HTR-8/SVneo (cell line): ENCODE measurements around a stretch of chr1.

DNA sequence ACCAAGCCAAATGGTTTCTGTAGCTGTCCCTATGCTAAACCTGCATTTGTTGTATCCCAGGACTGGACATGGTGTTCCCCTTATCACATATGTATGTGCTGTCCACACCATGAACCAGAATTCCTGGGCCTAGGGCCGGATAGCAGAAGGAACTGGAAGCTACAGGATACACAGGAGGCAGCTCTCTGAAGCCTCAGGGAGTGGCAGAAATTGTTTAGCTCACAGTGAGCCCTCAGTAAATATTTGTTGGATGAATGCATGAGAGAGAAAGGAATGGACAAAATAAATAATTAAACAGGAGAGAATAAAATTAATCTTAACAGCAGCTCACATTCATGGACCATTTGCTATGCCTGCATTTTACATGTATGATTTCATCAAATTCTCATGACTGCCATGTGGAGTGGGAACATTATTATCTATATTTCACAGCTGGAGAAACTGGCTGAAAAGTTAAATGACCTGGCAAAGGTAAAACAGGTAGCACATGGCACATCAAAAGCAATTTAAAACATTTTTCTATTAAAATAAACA, 2.1 kb downstream of the NIPAL3 start:
- RRBS: no CpG with 5 or more reads among the region's 1 CpG

- RRBS: 76% methylated on average over 2 of the region's 8 CpGs
Measured at GRCh38 chr1:24536316-24537211, 19.3 kb upstream of the NCMAP start.

- RRBS: 97% methylated on average over 4 of the region's 13 CpGs
Measured at GRCh38 chr1:24652109-24652826, 9.2 kb downstream of the SRRM1 start.

GRCh38 chr1:24695296-24695853, 49.9 kb upstream of the CLIC4 start:
- RRBS: no CpG with 5 or more reads among the region's 4 CpGs

DNA sequence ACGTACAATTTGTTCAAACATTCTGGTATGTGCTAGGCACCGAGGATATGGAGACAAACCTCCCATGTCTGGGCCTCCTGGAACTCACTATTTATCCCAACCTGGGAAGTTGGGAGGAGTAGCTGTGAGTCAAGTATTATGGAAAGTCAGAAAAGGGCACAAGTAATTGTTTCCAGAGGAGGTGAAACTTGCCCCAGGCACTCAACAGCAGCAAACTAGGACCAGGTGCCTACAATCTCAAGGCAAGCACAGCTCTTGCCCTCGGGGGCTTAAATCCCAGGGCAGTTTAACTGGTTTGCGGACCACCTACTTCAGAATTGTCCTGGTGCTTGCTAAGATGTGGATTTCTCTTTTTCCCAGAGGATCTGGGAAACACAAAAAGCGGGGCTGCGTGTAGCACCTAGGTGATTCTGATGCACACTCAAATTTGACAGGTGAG, 1.4 kb upstream of the CLIC4 start:
- RRBS: no CpG with 5 or more reads among the region's 6 CpGs

DNA sequence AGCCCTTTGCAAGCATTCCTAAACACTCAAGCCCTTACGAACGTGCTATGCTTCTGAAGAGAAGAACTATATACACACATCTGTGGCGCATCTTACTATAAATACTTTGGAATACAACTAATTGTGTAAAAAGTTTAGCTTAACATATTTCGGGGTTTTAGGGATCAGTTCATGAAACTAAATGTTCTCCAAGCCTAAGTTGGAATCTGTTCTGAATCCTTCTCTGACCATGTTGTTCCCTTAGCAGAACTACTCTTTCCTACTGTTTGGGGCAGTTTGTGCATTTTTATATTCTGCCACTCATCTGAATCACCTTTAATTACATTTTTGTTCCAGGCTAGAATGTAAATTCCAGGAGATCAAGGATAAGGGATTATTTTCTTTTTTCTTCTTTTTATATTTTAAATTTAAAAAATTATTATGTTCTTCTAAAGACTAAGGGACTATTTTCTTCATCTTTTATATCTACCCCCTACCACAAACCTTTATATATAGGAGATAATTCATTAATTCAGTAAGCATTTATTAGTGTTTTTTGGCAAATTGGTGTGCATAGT, 25.9 kb downstream of the CLIC4 start:
- RRBS: no CpG with 5 or more reads among the region's 4 CpGs

DNA sequence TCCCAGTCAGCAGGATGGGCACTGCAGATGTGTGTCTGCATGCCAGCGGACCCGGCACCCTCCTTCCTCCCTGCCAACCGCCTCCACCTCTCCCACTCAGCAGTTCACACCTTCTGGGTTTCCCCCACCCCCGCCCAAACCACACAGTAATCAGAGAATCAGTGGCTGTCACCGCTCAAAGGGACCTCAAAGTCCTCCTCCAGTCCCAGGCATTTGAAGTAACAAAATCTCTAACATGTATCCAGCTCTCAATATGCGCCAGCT, 5.0 kb downstream of the RUNX3 start:
- RRBS: no CpG with 5 or more reads among the region's 6 CpGs

DNA sequence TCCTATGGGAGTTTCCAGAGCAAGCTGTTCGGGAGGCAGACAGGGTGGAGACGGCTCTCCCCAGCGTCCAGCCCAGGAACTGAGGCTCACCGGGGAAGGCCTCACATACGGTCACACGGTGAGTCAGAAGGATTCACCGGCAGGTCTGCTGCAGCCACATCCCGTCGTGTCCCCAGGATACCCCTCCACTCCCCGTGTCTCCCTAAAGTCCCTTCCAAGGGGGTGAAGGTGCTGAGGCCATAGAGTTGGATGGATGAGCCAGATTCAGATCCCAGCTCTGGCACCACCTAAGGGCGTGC, 40.4 kb upstream of the RUNX3 start:
- RRBS: 17% methylated on average over 3 of the region's 11 CpGs

GRCh38 chr1:24988357-24988700, 58.3 kb upstream of the RUNX3 start:
- RRBS: no CpG with 5 or more reads among the region's 7 CpGs

GRCh38 chr1:24992672-24993147, 62.6 kb upstream of the RUNX3 start:
- RRBS: no CpG with 5 or more reads among the region's 11 CpGs

GRCh38 chr1:25095701-25096137, 136.6 kb downstream of the SYF2 start:
- RRBS: no CpG with 5 or more reads among the region's 5 CpGs

- RRBS: 92% methylated on average over 8 of the region's 22 CpGs
Measured at GRCh38 chr1:25146294-25146948, 85.9 kb downstream of the SYF2 start.

GRCh38 chr1:25266417-25266966, 5.8 kb upstream of the RHD start:
- RRBS: no CpG with 5 or more reads among the region's 25 CpGs

GRCh38 chr1:25267307-25268230, 4.7 kb upstream of the RHD start:
- RRBS: 2% methylated on average over 5 of the region's 56 CpGs

GRCh38 chr1:25429827-25430021, 973 bp upstream of the MACO1 start:
- RRBS: no CpG with 5 or more reads among the region's 14 CpGs

DNA sequence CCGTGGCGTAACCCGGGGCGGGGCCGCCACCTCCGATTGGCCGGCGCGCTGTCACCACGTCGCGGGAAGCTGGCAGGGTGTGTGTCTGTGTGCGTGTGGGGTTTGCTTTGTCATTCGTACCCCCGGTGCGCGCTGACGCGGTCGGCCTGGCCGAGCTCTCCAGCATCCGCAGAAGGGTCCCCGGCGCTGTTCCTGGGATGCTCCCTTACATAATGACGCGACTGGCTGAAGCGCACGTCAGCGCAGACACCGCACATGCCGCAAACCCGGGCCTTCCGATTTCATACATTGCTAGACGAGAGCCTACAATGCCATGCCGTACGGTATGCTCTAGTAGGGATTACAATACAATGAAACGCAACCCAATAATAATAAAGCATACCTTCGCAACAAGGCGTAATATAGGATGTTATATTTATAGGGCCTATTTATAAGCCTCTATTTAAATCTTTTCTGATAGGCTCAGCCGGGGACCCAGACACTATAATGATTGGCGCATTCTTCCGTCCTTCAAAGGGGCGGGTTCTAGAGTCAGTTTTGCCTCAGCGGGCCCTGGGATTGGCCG, 387 bp upstream of the MACO1 start:
- RRBS: under 1% methylated on average over 30 of the region's 45 CpGs

- RRBS: no CpG with 5 or more reads among the region's 15 CpGs
Measured at GRCh38 chr1:25565103-25565931, 21.9 kb downstream of the LDLRAP1 start.

DNA sequence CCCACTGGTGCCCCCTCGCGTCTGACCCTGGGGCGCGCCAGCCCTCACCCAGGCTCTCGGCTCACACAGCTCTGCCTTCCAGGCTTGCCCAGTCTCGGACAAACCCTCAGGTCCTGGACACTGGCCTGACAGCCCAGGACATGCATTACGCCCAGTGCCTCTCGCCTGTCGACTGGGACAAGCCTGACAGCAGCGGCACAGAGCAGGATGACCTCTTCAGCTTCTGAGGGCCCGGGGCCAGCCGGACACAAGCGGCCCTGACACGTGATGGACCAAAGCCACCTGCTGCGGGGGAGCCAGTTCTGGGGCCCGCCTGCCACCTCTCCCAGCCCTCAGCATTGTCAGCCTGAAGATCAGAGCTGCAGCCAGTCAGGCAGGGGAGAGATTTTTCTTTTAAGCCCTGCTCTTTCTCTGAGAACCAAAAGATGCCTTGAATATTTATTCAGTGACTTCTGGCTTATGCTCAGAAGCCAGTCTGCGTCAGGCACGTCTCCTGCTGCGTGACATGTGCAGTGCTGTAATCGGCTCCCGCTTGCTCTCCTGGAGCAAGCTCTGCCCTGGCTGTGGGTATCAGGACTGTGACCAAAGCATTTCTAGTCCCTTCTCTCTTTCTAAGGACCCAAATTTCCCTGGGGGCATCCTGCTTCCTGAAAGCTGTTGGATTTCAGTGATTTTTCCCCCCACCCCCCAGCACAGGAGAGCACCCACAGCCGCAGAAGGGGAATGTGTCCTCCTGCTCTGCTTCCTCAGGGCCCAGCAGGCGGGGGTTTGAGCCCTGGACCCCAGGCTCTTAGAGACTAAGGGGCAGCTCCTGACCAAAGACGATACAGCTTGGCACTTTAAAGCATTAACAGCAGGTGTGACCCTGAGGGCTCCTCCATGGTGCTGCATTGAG, 23.6 kb downstream of the LDLRAP1 start:
- RRBS: no CpG with 5 or more reads among the region's 24 CpGs

DNA sequence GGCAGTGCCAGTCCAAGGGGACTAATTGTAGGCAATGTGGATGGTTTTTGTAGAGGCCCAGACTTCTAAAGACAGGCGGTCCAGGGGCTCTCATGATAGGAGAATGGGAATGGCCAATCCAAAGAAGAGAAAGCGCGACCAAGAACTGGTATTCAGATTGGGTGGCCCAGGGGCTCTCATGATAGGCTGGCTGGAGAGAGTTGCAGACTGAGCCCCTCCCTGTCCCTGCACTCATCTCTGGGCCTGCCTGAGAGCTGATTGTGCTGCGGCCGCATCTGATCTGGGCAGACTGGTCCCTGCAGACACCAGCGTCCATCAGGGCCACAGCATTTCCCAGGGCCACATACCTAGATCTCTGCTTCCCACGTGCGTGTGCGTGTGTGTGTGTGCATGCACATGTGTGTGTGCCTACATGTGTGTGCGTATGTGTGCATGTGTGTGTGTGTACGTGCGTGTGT, 30.4 kb upstream of the MAN1C1 start:
- RRBS: no CpG with 5 or more reads among the region's 12 CpGs

DNA sequence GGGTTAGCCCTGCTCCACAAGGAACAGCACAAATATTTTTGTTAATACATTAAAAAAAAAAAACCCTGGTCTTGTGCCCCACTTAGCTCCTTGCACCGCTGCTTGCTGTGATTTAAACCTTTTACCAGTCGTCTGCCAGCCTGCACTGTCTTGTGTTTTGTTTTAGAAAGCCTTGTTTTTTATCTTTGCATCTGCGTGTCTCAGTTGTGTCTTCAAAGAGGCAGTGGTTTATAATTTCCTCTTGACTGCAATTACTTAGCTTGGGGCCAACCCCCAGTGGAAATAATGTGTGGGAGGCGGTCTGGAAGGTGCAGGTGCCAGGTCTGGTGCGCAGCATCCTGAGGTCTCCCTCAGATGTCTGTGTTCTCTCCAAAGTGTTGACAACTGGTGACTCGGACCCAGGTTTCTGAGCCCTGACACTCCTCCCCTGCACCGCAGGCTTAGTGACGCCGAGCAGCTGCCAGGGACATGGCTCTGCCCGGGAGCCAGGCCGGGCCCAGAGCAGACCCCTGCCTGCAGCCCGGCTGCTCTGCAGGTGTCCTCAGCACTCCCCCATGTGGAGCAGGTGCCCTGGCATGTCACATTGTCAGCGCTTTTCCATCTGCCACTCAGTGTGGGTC, 25.1 kb upstream of the SELENON start:
- RRBS: no CpG with 5 or more reads among the region's 13 CpGs